Cardiac ventricle fibroblast (primary cell): ENCODE measurements around a stretch of chr1.

- RAMPAGE, long total RNA, result no peak
Measured at GRCh38 chr1:93595189-93595666, 86.4 kb downstream of the BCAR3 start.

GRCh38 chr1:93656082-93656858, 25.4 kb downstream of the BCAR3 start:
- RAMPAGE, long total RNA, result no peak

- RAMPAGE, long total RNA, result no peak
Measured at GRCh38 chr1:93693230-93693680, 11.6 kb upstream of the BCAR3 start.

DNA sequence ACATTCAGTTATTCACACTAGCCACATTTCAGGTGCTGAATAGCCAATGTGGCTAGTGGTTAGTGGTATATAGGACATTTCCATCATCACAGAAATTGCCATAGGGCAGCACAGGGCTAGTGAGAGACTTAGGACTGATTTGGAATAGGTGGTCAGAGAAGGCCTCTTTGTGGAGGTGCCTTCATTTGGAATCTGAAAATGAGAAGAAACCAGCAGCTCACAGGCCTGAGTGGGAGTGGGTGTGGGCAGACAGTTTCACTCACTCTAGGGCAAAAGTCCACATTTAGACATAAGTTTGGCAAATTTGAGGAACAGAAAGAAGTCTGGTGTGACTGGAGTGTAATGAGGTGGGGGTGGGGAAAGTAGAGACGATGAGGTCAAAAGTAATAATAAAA, 22.3 kb upstream of the BCAR3 start:
- RAMPAGE, long total RNA, result no peak

- RAMPAGE, long total RNA, result no peak
Measured at GRCh38 chr1:93715248-93715848, 33.7 kb upstream of the BCAR3 start.

DNA sequence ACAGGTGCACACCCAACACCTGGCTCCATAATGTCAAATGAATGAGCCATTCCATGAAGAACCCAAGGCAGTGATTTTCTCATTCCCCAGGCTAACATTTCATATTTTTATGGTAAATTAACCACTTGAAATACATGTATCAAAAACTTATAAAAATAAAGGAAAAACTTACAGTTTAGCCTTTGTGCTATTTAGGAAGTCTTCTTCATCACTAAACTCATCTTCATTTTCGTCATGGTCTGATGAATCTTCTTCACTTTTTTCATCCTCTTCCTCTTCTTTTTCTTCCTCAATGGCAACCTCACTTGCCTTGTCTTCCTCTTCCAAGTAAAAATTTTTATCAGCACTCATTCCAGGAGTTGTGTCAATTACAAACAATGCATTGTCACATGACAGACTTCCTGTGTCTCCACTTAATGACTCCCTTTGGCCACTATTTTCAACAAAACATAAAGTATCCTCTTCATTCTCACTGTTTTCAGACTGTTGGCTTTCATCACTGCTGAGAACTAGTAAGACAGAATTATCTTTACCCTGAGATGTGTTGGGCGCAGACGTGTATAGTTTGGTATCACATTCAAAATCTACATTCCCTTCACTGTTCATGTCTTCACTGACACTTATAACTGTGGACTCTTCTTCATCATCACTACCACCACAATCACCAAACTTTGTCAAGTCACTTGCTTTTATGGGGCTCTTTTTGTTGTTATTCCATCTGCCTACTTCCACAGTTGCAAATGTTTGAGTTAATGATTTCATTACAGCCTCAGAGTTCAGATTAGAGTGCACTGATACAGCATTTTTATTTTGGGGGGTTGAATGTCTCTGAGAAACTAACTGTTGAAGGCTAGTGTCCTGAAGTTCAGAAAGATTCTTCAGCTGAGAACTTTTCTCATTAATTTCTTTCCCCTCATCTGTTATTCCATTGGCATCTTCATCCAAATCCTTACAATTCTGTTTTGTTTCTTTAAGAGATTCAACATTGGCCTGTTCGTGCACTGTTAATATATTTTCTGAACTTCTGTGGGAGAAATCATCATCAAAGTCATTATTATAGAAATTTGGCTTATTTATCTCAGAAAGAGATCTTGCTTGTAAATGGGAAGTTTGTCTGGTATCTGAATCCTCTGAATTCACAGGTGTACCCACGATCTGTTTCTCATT, 2.5 kb downstream of the DNTTIP2 start:
- RAMPAGE, long total RNA, result no peak

- RAMPAGE, long total RNA, result no peak
Measured at GRCh38 chr1:93965720-93966299, 56.6 kb upstream of the GCLM start.

GRCh38 chr1:94209334-94209863, 28.0 kb downstream of the ARHGAP29 start:
- RAMPAGE, long total RNA, result no peak

GRCh38 chr1:94236155-94236741, 1.1 kb downstream of the ARHGAP29 start:
- RAMPAGE, long total RNA, result no peak

DNA sequence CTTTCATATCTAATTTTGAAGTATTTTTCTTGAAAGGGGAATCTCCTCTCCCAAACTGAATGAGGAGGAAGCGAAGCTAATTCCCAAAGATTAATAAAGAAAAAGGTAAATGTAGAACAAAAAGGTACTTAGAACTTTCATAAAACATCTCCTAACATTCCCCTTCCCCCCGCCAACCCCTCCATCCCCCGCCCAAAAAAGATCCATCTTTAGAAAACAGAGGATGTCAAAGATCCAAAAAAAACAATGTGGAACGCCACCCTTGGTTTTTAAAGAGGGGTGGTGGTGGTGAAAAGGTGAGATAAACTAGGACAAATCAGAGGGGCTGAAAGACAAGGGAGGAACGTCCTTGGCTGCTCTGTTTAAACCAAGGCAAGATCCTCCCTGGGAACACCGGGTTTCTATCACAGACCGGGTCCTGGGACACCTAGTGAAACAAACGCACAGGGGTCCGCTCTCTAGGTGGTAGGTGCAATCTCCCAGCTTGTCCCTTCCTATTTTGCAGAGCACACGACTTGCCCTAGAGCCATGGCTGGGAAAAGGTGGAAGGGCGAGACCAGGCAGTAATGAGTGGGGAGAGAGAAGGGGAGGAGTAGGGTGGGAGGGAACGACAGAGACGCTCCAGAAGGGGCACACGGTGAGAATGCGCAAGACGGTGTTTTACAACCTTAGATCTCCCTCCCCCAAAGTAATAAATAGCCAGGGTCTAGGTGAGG, 9.1 kb upstream of the ARHGAP29 start:
- RAMPAGE, long total RNA, result no peak

DNA sequence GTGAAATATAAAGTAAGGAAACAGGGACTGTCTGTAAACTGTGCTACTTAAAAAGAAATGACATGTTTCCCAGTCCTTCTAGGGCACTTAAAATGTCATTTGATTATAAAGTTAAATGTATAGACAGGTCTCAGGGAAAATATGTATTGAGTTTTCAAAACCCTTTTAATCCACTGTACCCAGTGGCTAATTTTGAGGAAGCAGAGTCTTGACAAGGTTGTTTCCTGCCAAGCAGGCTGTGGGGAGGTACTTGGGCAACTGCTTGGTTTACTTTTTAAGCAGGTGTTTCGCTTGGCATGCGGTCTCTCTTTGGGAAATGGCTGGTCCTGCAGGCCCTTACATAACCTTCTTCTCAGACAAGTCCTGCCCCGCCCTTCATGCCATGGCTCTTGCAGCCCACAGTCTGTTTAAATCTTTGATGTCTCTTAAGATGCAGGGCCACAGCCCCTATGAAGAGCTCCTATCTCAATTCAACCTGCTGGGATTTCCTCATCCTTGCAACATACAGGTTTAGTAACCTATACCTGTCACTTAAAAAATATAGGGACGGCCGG, 36.0 kb upstream of the ABCD3 start:
- RAMPAGE, long total RNA, result no peak

- RAMPAGE, long total RNA, result no peak
Measured at GRCh38 chr1:94425604-94426438, 7.6 kb downstream of the ABCD3 start.

DNA sequence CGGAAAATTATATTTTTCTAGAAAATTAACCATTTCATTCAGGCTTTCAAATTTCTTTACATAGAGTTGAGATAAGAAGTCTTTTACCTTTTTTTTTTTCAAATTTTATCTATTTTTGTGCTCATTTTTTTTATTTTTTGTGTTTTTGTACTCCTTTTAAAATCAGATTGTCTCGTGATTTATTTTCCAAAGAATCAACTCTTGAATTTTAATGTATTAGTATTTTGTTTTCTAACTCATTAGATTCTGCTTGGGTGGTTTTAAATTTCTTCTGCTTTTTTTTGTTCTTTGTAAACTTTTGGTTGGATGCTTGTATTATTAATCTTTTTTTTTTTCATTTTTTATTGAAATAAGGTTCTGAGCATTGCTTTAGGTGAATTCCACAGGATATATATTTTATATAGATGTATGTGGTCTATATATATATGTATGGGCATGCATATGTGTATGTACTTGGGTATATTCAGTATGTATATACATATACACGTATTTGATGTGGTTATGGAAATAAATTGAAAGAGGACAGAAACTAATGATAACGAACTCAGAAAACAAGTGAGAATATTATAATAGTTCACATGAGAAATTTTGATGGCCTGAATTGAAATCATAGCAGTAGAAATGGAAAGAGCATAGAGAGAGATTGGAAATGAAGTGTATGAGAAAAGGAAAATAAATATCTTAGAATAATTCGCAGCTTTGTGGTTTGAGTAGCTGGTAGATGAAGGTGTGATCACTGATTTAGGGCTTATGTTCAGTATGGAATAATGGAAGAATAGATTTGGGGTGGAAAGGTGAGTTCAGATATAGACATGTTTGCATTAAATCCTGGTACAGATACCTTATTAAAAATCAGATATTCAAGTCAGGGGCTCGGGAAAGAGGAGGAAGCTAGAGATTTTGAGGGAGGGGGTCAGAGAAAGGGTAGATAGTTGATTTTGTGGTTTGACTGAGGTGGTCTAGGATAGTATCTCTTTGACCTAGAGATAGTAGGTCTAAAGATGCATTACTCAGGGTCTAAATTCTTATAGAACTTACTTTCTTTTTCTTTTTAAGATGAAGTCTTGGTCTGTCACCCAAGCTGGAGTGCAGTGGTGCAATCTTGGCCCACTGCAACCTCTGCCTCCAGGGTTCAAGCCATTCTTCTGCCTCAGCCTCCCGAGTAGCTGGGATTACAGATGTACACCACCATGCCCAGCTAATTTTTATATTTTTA, 35.8 kb downstream of the ABCD3 start:
- RAMPAGE, long total RNA, result no peak

GRCh38 chr1:94540503-94541168, 923 bp downstream of the F3 start:
- RAMPAGE, long total RNA, result no peak

GRCh38 chr1:94590432-94590882, 48.9 kb upstream of the F3 start:
- RAMPAGE, long total RNA, result no peak

DNA sequence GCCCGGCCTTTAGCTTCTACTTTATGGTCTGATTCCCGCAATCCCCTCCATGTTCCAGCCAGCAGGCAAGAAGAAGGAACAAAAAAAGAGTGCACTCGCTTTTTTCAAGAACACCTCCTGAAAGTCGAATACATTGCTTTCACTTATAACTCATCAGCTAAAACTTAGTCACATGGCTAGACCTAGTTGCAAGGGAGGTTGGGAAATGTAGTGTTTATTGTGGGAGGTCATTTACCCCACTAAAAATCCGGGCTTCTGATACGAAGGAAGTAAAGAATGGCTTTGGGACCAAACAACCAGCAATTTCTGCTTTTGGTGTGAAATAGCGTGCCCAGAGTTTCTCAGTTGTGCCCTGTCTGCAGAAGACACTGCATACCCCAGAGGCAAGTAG, 57.5 kb upstream of the F3 start:
- RAMPAGE, long total RNA, result no peak

GRCh38 chr1:94599483-94599855, 57.9 kb upstream of the F3 start:
- RAMPAGE, long total RNA, result no peak

GRCh38 chr1:94657700-94658273, 116.2 kb upstream of the F3 start:
- RAMPAGE, long total RNA, result no peak

- RAMPAGE, long total RNA, result no peak
Measured at GRCh38 chr1:94713749-94714212, 106.4 kb upstream of the SLC44A3 start.

DNA sequence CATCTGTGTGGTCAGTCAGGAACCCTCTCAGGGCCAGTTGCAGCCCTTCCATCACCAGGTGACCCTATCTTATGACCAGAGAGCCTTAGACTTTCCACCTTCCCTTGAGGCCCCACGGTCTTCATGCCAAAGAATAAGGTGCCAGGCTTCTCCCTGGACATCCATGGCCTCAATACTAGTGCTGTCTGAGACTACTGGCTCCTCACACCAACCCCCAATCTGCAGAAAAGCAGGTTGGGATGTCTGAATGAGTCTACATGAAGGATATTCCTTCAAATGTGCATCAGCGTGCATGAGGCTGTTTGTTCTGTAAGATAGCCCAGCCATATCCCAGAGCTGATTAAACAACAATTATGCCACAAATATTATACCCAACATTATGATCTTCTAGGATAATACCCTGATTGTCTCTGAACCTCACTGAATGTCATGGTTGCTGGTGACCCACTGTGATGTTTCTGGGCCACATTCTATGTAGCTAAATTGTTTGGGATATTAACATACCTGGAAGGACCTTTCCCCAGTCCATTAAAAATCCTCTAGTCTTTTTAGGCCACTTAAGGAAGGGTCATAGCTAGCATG, 51.0 kb upstream of the SLC44A3 start:
- RAMPAGE, long total RNA, result no peak